Pericardium fibroblast (primary cell): ENCODE measurements around the genes COL9A3 and NKAIN4.

DNA sequence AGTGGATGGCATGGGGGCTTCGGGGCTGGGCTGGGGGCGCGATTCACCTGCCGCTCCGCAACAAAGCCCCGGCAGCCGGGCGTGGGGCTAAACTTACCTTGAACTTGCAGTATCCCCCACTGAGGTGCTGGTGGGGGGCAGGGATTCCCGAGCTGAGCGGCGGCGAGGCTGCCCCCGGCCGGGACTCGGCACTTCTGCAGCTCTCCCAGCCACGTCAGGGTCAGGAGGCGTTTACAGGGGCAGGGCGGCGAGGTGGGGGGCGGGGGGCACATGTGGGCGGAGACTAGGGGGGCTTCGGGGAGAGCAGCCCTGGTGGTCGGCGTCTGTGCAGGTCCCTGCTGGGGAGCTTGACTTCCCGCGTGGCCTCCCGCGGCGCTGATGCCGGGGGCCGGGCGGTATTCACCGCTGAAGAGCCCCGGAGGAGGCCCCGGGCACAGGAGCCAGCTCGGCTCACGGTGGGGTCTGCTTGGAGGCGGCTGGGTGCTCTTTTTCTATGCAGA lies 75.6 kb upstream of the GATA5 start:
- RAMPAGE, long total RNA = no peak

DNA sequence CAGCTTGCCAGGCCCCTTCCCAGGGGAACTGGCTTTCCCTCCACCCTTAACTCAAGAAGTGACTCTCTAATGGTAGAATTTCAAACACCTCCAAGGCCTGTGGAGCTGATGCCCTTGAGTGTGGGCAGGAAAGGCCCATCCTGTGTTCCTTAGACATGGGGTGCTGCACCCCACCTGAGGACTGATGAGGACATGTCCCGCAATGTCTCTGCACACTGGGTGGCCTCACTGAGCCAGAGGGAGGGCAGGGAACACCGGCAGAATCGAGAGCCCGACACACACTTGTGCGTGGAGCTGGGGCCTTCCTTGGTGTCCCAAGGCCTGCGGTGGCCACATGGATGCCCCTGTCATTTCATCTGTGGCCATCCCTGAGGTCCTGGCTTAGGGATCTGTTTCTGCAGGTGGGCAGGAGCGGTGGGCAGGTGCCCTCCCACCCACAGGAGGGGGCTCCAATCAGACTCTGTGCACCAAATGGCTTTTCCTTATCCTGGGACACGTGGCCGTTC lies 82.8 kb upstream of the SLCO4A1 start:
- RAMPAGE, long total RNA = no peak

- RAMPAGE, long total RNA = no peak
These were observed 24.4 kb upstream of the SLCO4A1 start for GRCh38 chr20:62617728-62618533.

DNA sequence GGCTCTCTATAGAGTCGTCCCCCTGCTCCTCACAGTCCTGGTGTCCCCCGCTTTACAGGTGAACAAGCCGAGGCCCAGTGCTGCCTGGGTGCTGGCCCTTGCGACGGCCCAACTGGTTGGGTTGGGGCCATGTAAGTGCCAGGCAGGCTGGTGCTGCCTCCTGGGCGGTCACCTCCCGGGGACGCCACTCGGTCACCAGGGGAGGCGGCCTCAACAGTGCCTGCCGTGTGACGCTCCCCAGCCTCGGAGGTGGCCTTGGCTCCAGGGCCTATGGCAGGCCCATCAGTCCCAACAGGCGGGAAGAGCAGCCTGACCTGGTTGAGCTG lies 19.5 kb upstream of the SLCO4A1 start:
- RAMPAGE, long total RNA = no peak

DNA sequence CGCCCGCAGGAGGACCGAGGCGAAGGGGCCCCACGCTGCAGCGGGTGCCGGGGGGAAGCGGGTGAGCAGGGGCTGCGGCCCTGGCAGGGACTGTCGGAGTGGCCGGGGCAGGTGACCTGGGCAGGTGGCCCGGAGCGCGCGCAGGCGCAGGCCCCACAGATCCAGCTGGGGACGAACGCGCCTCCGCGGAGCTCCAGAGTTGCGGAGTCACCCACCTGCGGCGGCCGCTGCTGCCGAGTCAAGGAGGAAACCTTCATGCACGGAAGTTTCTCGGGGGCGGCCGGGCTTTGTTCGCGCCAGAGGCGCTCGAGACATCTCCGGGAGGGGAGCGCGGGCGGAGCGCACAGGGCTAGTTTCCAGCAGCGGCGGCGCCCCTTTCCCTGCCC lies 489 bp downstream of the SLCO4A1 start:
- RAMPAGE, long total RNA = no peak

DNA sequence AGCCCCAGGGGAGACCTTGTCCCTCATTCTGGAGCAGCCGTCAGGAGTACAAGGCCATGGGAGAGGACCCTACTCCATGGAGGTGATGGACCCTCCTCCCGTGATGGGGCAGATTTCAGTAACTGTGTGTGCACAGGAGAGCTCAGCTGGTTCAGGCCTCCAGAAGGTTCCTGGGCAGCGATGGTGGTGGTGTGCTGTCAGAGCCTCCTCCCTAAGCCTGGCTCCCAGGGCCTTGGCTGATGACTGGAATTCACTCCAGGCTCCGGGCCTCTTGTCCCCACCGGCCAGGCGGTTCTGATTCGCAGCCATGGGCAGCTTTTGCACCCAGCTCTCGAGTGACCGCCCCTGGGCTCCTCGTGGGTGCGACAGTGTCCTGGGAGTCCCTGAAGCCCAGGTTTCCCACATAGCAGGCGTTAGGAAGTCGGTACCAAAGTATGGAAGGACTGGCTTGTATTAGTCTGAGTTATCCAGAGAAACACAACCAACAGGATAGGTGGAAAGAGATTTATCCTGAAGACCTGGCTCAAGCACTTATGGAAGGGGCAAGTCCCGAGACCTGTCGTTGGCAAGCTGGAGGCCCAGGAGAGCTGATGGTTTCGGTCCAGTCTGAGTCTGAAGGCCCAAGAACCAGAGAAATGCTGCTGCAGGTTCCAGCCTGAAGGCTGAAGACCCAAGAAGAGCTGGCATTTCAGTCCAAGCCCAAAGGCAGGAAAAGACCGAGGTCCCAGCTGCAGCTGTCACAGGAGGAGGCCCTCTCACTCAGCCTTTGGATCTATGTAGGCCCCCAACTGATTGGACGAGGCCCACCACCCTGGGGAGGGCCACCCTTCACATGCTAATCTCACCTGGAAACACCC lies 6.5 kb downstream of the SLCO4A1 start:
- RAMPAGE, long total RNA = no peak

GRCh38 chr20:62651572-62651959 lies 9.3 kb downstream of the SLCO4A1 start:
- RAMPAGE, long total RNA = no peak

GRCh38 chr20:62803877-62804316 lies 738 bp upstream of the OGFR start:
- RAMPAGE, long total RNA = no peak

GRCh38 chr20:62816892-62817922 lies at the start of gene COL9A3:
Gene COL9A3, plus strand, starts transcription at chr20:62817050.
- RAMPAGE, long total RNA = no peak

GRCh38 chr20:62897995-62898445 lies 28.3 kb downstream of the DIDO1 start:
- RAMPAGE, long total RNA = no peak

DNA sequence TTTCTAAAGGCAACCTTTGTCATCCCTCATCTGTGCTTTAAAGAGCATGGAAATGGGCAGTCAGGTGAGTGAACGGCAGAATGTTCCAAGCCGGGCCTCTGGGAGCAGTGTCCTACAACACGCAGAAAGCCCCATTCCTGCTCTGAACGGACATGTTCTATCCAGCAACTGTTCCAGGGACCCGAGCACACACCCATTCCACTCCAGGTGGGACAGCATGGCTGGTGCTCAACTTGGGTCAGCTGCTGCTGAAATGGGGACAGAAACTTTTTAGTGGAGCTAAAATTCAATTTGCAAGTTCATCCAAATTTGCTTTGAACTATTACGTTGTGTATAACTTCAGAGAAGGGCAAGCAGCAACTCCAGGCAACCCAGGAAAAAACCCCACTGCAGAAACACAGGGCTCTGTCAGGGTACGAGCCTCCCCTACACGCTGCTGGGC lies 26.6 kb downstream of the DIDO1 start:
- RAMPAGE, long total RNA = no peak

GRCh38 chr20:62923348-62923755 lies 3.0 kb downstream of the DIDO1 start:
- RAMPAGE, long total RNA = no peak

DNA sequence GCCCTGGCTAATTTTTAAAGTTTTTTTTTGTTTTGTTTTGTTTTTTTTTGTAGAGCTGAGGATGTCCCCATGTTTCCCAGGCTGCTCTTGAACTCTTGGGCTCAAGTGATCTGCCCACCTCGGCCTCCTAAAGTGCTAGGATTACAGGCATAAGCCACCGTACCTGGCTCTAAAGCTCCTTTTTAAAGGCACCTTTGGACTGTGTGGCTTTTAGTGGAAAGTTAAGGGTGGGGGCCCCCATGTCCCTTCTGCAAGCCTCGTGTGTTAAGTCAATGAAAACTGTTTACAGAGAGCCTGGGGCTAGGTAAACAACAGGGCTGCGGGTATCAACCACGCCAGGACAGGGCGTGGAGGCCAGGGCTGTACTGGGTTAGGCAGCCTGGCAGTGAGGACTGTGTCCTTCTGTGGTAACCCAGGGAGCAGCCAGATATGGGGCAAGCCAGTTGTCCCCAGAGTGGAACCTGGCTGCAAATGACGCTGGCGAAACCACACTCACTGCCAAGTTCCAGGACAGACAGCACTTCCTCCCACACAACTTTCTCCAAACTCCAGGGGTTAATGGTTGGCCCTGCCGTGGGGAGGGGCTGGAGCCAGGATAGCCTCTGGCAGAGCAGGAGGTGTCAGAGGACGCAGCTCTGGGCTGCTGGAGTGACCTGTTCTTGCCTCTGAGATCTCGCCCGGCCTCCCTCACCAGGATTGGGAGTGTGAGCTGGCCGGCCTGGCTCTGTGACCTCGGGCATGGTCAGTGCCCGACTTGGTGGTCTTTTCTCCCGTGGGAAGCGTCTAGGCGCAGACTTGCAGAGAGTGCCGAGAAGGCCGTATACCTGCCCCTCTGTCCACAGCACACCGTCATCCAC lies 3.2 kb downstream of the SLC17A9 start:
- RAMPAGE, long total RNA = no peak

DNA sequence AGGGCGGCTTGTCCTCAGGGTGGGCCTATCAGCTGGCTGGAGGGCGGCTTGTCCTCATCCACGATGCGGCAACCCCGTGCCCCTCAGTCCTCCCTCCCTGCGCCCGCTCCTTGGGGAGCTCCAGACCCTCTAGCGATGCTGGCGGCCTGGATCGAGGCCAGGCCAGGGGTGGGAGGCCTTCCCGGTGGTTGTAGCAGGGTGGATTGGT lies 8.7 kb downstream of the SLC17A9 start:
- RAMPAGE, long total RNA = no peak

DNA sequence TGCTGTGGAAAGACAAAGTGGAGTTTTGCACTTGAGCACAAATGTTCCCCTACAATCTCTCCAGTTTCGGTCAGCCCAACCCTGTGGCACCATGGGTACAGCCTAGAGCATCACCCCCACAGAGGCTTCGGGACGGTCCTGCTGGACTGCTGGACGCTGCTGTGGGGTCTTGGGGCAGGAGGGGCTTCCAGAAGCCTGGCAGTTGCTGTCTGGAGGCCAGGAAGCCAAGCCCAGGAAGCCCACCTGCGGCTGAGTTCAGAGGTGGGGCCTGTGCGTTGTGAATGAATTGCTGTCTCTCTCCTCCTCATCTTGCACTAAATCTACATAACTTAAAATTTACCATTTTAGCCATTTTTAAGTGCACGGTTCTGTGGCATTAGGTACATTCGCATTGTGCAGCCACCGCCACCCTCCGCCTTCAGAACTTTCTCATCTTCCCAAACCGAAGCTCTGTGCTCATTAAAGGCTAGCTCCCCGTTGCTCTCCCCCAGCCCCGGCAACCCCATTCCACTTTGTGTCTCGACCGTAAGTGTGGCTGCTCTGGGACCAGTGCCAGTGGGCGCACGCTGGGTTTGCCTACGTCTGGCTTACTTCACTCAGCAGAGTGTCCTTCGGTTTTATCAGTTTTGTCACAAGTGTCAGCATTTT lies 16.5 kb downstream of the SLC17A9 start:
- RAMPAGE, long total RNA = no peak

DNA sequence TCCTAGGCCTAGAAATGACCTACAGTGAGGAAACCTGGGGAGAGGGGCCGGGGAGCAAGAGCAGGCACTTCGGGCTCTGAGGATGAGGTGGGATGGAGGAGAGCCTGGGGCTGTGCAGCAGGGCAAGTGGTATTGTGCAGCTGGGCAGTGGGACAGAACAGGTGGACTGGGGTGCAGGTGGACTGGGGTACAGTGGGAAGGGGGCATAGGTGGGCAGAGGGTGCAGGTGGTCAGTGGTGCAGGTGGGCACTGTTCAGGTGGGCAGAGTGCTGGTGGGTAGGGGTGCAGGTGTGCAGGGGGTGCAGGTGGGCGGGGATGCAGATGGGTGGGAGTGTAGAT lies 20.6 kb downstream of the BHLHE23 start:
- RAMPAGE, long total RNA = no peak

GRCh38 chr20:63178413-63178760 lies 37.5 kb downstream of the YTHDF1 start:
- RAMPAGE, long total RNA = no peak

- RAMPAGE, long total RNA = no peak
These were observed at the start of gene NKAIN4 for GRCh38 chr20:63254292-63254671. Gene NKAIN4, minus strand, starts transcription at chr20:63254463.

DNA sequence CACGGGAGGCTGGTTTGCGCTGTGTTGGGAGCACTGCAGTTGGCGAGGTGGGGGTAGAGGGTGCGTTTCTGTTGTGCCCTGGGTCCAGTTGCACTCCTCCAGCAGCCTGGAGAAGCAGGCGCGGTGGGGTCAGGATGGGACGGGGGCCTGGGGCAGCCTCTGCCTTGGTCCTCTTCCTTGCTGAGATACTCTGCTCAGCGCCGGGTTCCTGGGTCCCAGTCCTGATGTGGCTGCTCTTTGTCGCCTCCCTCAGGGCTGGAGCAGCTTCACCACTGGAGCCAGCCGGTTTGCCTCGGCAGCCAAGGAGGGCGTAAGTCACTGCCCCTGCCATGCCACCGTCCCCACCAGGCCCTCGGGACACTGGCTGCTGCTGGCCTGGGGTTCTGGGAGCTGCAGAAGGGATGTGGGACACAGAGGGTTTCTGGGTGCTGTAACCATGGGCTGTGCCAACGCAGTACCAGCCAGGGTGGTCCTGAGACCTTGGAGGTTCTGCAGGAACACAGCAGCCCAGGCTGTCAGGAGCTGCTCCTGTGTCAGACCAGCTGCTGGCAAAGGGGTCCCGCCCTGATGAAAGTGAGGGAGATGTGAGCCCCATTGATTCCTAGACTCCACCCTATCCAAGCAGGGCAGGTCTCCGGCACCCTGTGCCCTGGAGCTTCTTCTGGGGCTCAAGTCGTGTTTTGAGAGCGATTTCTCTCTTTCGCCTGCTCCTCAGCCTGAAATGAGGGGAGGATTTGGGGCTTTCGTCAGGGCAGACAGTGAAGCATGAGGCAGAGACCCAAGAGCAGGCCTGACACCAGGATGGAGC lies 8.6 kb downstream of the ARFGAP1 start:
- RAMPAGE, long total RNA = no peak

- RAMPAGE, long total RNA = no peak
These were observed 429 bp downstream of the CHRNA4 start for GRCh38 chr20:63360636-63361204.